ENCODE results near the genes NANP, DEFB116, HM13 and TPX2.

DNA sequence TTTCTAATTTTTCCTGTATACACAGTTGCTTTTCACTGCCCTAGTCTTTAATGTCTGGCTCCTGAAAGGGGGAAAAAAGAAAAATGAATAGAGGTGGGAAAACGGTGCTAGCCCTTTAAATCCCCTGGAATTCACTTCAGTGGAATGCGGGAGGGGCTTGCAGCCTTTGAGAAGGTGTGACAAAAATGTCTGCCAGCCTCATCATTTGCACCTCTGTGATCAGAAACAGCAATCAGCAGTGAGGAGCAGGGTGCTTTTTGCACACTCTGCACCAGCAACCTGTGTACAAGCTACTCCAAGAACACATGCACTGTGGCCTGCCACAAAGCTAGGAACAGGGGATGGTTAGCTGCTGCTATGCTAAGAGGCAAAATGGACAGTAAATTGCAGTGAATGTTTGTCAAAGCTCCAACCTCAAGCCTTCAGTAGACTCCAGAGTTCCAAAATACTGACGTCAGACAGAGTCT, 29.6 kb downstream of the GINS1 start:
- PRO-cap = no peak

DNA sequence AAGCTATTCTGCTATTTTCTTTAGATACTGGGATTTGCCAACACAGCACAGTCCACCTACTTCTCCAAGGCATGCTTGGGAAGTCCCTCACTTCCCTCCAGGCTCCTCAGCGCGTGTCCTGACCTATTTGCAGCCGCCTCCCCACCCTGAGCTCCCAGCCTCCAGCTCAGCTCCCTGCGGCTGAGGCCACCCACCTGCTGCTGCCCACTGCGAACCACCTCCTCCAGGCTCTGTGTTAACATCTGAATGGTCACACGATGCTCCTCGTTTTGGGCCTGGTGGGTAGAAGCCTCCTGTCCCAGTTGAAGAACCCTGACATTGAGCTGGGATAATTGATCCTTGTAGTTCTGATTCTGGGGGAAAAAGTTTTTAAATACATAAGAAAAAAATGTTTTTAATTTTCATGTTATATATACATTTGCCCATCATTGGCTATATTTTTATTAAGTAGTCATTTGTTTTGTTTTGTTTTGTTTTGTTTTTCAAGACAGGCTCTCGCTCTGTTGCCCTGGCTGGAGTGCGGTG, 54.8 kb downstream of the GINS1 start:
- PRO-cap = no peak

DNA sequence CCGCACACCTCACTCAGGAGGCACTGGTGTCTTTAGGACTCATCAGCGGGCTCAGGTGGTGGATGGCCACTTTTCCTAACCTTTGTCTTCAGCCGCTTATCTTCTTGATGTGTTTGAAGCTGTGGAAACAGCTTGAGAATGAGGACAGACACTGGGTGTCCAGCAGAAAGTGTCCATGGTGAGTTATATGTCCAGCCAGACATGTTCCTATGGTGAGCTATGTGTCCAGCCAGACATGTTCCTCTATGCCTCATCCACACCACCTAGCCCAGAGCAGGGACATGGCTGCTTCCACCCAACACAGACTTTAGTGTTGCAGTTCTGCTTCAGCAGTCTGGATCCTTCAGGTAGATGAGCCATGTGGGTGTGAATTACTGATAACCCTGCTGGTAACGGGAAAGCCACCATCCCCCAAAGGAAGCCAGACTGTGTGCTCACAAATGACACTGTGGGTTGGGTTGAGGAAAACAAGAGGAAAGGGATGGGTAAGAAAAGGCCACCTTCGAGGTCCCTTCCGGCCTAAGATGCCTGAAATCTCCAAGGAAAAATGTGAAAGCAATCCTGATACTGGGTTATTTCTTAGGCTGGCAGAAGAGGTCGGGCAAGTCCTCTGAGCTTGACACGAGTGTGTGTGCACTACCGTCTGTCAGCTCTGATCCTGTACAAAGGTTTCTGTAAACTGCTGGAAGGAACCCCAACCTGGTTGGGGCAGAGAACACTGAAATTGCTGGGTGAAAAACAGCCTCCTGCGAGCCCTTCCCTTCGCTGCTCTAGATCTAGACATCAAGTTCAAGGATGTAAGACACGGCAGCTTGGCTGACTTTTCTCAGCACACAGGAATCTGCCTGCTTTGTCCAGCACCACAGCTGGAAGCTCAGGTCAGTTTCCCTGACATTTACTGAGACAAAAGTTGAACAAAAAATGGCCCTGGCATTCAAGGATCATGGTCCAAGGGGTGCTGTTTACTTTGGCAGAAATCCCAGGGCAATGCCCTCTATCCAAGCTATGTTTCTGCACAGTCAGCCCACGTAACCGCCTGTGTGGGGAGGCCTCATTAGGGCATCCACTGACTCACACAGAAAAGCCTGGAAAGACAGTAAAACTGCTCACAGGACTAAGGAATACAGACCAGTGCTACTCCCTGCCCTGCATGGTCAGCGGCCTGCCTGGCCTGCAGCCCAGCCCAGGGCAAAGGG, 77.7 kb downstream of the NINL start:
- PRO-cap = no peak

DNA sequence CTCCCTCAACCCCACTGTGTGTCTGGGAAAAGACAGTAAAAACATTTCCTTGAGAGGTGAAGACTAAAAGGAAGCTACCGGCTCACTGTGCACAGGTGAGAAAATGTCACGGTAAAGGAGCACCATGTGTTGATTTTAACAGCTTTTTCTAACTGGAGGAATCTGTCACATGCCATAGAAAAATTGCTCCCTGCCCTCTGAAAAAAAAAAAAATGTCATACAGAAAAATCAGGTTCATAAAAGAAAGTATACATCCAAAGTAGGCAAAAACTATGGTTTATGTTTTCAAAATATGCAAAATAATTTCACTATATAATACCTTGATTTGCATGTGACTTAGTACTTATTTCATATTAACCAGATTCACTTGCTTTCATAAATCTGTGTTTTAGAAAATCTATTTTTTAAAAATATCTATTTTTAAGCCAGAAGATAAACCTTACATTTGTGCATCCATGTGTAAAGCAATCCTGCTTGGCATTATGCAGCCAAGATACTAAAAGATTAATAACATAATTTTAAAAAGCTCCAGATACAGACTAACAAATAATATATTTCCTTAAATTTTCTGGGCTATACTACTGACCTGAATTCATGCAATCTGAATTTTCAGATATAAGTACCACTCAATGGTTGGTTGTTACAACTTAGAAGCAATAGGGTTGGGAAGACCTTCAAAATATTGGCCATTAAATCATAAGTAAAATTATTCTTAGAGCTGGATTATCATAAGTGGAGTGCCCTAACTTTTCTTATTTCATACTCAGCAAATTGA, 8.5 kb downstream of the NANP start:
- PRO-cap = no peak

- PRO-cap = no peak
Observed at GRCh38 chr20:25622965-25623366, 848 bp downstream of the NANP start.

DNA sequence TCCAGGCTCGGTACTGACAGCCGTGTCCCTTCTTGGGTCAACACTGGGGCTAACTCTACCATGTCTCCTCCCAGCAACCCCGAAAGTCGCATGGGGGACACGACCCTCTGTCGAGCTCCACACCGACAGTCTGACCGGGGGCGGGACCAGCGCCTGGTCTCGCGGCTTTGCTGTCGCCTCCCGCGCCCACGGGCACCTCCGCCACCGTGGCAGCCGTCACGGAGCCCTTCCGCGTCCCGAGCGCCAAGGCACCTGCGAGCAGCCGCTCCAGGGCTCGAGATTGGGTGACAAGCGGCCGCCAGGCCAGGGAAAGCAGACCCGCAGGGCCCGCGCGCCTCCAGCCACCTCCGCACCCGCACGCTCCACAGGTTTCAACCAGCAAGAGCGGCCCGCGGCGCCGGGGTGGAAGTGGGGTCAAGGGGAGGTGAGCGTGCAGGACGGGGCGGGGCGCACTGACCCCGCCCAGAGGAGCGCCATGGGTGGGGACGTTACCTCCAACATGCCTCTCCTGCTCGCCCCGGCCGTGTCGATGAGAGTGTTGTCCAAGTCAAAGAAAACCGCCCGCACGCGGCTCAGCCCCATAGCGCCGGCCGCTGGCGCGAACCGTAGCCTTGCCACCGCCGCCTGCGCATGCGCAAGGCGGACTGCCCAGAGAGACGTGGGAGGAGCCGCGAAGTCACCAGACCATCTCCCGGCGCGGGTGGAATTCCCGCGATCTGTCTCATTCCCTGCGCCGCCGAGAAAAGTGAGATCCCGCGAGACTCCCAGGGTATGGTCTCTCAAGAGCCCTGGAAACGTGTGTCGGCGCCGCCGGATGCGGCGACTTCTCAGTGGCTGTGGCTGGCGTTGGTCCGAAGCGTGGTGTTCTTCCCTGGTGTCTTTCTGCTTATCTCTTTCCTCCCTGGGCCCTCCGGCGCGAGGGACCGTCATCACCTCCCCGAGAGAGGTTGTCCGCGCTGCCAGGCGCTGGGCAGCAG, at the start of gene NANP:
TSS of gene NANP (minus strand) at position 648 of the 977 bp plus-strand sequence.
- PRO-cap = bidirectional peak, plus-strand start at position 654 of the sequence, minus-strand start at position 648 of the sequence; bidirectional peak, plus-strand start at position 801 of the sequence, minus-strand start at position 718 of the sequence

DNA sequence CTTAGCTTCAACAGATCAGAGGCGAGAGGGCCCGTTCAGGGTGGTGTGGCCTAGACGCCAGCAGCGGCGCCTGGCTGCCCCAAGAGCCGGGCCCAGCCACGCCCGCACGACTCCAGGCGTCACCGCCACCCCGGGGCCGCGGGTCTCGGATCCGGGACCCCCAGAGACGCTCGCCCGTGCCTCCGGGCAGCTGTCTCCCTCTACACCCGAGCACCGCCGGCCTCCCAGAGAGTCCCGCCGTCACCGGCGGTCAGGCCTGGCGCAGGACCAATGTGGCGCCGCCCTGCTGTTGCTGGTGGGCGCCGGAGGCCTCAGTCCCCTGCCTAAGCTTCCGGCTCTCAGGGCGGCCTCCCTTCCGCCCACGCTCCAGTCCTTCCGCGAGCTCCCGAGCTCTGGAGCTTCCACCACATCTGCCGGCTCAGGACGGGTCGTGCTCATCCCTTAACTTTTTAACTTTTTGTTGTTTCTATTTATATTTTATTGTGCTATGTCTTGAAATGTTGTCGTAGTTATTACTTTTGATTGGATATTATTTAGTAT, 441.2 kb upstream of the DEFB115 start:
- PRO-cap = no peak

GRCh38 chr20:31308479-31308823, at the start of gene DEFB116:
DEFB116 (minus strand) TSS chr20:31308585.
- PRO-cap = no peak

GRCh38 chr20:31485414-31486280, 10.6 kb downstream of the REM1 start:
- PRO-cap = no peak

GRCh38 chr20:31496559-31497295, 17.5 kb upstream of the HM13 start:
- PRO-cap = no peak

- PRO-cap = unidirectional peak, plus-strand start at chr20:31514488; unidirectional peak, minus-strand start at chr20:31514715
Observed at GRCh38 chr20:31514176-31515406, at the start of gene HM13. HM13 (plus strand) TSS chr20:31514442.

DNA sequence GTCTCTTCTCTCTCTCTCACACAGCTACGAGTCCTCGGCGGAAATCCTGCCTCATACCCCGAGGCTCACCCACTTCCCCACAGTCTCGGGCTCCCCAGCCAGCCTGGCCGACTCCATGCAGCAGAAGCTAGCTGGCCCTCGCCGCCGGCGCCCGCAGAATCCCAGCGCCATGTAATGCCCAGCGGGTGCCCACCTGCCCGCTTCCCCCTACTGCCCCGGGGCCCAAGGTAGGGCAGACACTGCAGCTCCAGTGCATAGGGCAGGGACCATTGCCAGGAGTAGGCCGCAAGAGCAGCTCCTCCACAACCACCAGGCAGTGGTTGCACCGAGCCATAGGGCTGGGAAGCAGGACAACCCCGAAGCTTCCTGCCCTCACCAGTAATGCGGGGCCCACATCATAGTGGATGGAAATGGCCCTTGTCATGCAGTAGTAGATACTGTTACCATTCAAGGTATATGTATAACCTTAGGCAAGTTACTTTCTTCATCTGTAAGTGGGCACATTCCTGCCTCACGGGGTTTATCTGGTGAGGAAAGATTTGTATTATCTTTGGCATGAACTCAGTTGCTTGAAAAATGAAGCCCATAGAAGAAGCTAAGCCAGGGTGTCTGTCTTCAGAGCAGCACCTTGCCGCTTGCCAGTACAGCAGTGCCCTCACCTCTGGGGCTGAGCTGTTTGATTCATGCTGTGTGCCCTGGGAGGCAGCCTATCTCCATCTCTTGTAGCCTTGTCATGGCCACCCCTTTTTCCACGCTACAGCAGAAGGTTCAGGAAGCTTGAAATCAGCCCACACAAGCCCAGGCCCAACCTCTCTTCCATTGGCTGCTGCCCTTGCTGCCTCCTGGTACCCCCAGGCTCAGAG, 21.1 kb downstream of the MCTS2 start:
- PRO-cap = no peak

- PRO-cap = bidirectional peak, plus-strand start at chr20:31608854, minus-strand start at chr20:31608491
Observed at GRCh38 chr20:31608047-31608960, 3.2 kb downstream of the ID1 start.

- PRO-cap = no peak
Observed at GRCh38 chr20:31711638-31712496, 10.8 kb downstream of the BCL2L1 start.

DNA sequence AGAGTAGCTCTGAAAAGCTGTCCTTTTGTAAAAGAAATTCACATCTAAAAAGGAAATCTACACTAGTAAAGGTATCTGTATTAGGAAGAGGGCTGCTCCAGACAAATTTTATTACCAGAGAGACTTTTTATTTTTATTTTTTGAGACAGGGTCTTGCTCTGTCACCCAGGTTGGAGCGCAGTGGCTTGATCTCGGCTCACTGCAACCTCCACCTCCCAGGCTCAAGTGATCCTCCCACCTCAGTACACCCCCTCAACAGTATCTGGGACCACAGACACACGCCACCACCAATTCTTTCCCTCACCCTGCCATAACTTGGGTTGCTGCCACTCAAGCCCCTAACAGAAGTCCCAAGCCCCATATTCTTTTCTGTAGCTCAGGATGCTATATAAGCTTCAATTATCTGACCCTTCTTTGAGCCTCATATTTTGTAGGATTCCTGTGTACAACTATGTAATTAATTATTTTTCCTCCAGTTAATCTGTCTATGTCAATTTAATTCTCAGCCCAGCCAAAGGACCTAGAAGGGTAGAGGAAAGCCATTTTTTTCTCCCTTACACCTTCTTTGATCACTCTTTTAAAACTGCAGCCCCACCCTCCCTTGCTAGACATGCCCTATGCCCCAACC, 6.8 kb downstream of the BCL2L1 start:
- PRO-cap = no peak

DNA sequence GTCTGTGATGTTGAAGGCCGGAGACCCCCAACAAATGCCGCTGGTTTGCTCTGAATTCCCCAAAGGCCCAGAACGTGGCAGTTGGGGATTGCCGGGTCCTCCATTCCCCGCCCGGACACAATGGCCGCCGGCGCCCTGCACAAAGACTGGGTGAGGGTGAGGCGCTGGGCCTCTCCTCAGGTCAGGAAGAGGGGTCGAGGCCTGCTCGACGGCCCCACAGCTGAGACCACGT, 419 bp upstream of the BCL2L1 start:
- PRO-cap = no peak

DNA sequence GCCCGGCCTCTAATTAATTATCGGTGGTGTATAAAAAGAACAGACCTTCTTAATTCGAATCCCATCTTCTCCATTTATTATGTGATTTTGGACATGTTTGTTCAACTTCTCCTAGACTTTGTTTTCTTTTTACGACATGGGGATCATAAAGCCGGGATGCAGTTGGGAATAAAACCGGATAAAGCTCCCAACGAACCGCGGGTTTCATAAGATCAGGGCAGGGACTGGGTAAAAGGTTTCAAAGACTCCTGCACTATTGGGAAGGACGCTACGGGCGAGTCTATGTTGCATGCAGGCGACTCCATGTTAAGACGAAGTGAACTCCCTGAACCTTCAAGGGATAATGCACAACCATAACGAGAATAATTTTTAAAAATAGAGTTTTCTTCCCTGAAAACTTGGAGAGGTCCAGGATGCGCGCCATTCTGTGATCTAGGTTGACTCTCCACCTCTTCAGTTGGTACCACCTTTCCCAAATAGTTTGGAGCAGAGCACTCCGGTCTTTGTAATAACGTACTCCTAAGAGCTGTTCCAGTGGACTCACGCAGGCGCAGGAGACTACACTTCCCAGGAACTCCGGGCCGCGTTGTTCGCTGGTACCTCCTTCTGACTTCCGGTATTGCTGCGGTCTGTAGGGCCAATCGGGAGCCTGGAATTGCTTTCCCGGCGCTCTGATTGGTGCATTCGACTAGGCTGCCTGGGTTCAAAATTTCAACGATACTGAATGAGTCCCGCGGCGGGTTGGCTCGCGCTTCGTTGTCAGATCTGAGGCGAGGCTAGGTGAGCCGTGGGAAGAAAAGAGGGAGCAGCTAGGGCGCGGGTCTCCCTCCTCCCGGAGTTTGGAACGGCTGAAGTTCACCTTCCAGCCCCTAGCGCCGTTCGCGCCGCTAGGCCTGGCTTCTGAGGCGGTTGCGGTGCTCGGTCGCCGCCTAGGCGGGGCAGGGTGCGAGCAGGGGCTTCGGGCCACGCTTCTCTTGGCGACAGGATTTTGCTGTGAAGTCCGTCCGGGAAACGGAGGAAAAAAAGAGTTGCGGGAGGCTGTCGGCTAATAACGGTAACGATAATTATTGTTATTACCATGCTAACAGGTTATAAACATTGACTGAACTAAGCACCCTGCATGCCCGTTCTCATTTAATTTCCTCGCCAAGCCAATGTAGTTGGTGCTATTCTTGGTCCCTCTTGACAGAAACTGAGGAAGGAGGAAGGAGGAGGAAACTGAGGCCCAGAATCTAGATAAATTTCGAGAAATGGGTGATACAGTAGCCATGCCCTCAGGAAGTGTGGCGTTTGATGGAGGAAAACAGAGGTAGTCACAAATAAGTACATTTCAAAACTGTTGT, at the start of gene TPX2:
TSS of gene TPX2 (plus strand) at position 723 of the 1,343 bp plus-strand sequence.
- PRO-cap = bidirectional peak, plus-strand start at position 283 of the sequence, minus-strand start at position 226 of the sequence; bidirectional peak, plus-strand start at position 723 of the sequence, minus-strand start at position 544 of the sequence

DNA sequence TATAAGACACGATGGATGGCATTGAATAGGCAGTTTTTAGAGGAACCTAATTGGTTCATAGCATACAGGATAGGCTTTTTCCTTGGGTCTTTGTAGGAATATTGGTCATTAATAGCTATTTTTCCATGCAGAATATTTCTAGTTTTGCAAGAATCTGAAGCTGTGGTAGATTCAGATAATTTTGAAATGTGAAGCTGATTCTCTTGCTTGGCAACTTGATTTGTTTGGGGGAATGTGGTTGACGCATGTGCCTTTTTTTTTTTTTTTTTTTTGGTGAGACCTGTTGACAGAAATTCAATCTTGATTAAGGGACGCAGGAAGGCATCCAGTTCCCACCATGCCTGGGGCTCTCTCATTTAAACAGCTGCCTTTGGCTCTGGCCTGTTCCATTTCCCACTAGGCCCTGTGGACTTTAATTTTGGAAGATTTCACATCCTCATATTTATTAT, 8.5 kb downstream of the TPX2 start:
- PRO-cap = no peak

DNA sequence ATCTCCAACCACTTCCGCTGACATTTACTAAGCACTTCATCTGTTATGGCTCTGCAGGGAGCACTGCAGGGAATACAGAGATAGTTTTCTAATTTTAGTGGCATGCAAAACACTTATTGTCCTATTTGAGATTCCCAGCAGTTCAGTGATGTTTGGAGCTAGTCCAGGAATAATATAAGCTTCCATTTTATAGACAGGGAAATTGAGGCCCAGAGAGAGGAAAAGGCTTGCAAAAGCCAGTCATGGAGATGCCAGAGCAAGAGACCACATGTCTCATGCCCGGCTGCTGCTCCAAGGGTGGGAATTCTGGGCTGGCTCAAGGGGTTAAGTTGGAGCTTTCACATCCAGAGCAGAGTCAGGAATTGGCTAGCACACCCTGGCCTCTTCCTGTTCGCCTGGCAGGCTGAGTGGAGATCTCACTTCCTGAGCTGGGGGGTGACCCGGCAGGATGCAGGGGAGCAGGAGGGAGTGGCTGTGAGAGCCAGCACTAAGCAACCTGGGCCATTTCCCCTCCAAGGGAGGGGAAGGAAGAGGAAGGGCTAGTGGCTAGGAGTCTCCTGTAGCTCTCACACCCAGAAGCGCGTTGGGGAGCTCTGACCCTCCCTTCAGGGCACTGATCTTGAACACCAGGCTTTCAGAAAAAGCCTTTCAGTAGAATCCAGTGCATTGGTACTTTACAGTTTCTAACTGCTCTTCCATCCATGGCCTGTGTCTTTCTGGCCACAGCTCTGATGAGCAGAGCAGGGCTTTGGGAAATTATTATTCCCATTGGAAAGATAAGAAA, 2.5 kb upstream of the CCM2L start:
- PRO-cap = bidirectional peak, plus-strand start at position 505 of the sequence, minus-strand start at position 409 of the sequence

- PRO-cap = no peak
Observed at GRCh38 chr20:32034403-32035144, 17.5 kb upstream of the HCK start.

All from WTC11 (cell line).